ENCODE measurements around a stretch of chr22.

GRCh38 chr22:37936907-37937274 is 16.5 kb downstream of the C22orf23 start:
- PRO-cap, result no peak
- RAMPAGE, long total RNA, 4 experiments, result no peak in any of the 4 experiments

GRCh38 chr22:37998463-37999185 is 14.3 kb upstream of the SOX10 start:
- PRO-cap, result no peak
- RAMPAGE, long total RNA, 4 experiments, result no peak in any of the 4 experiments

DNA sequence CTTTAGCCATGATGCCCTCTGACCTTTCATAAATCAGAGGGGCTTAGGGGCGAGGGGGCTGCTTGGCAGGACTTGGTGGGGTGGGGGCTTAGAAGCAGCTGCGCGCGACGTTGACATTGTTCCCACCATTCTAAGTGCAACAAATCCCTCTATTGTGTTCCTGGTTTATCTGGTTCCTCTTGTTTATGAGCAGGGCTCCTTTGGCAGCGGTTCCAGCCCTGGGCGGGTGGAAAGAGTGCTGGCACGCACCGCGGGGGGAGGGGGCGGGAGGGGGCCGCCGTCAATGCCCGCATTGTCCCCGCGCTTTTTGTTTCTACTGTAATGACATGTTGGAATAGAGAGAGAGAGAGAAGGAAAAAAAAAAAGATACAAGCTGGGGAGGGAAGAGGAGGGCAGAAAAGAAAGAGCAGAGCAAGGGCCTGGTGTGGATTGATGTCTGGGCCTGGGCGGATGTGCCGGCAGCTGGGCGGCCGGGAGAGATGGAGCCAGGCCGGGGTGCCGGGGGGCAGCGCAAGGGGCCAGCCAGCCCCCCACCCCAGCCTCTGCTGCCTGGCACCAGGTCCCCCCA is 32.2 kb upstream of the SOX10 start:
- PRO-cap, result bidirectional peak, plus-strand start at position 395 of the sequence, minus-strand start at position 131 of the sequence
- RAMPAGE, long total RNA, 4 experiments, result no peak in any of the 4 experiments

DNA sequence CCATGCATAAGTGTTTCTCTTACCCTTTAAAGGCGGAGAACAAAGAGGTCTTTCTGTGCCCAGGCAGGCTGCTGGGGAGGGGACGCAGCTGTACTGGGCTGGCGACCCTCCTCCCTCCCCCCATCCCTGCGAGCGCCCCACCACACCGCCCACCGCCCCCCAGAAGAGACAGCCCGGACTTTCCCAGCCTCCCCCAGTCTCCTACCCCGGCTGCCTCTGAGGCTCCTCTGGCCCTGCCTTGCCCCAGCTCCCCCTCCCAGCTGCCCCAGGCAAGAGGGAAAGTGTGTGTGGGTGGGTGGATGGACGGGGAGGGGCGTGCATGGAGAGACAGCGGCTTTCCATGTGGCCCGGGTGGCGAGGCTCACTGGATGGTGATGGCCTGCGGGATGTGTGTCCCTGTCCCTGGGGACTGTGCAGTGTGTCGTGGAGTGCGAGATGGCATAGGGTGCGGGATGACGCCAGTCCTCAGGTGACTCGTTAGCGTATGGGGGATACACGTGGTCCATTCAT is 30.5 kb upstream of the PICK1 start:
- PRO-cap, result no peak
- RAMPAGE, long total RNA, 4 experiments, result no peak in any of the 4 experiments

- PRO-cap, result no peak
- RAMPAGE, long total RNA, 4 experiments, result no peak in any of the 4 experiments
Observed at GRCh38 chr22:38126272-38127132, 16.0 kb upstream of the BAIAP2L2 start.

DNA sequence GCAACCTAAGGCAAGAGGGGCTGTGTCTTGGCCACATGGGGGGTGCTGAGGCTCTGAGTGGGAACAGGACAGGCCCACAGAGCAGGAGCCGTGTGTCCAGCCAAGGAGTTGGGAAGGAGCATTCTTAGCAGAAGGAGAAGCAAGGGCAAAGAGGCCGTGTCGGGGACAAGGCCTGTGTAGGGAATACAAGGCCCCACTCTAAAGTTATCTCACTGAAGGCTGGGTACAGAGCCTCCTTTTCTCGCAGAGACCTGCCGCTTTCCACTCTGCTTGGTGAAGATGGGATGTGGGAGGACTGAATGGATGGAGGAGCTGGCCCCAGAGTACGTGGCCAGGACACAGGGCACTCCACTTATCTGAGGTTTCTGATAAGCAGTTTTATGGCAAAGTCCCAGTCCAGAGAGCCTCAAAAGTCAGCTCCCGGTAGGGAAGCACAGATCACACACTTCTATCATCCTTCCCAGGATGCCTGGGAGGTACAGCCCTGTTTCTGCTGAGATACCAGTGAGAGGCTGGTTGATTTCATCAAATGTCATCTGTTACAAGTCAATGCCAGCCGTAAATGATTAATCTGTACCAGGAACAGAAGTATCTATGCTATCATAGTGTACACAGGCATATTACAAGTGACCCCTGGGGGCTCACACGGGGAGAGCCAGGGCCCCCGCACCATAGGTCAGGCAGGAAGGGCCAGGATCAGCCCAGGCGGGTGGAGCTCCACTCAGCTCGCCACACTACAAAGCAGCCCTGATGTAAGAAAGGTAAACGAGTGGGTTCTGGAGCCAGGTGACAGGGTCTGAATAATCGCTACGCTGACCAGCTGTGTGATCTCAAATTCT is 17.9 kb downstream of the PLA2G6 start:
- PRO-cap, result no peak
- RAMPAGE, long total RNA, 4 experiments, result no peak in any of the 4 experiments

DNA sequence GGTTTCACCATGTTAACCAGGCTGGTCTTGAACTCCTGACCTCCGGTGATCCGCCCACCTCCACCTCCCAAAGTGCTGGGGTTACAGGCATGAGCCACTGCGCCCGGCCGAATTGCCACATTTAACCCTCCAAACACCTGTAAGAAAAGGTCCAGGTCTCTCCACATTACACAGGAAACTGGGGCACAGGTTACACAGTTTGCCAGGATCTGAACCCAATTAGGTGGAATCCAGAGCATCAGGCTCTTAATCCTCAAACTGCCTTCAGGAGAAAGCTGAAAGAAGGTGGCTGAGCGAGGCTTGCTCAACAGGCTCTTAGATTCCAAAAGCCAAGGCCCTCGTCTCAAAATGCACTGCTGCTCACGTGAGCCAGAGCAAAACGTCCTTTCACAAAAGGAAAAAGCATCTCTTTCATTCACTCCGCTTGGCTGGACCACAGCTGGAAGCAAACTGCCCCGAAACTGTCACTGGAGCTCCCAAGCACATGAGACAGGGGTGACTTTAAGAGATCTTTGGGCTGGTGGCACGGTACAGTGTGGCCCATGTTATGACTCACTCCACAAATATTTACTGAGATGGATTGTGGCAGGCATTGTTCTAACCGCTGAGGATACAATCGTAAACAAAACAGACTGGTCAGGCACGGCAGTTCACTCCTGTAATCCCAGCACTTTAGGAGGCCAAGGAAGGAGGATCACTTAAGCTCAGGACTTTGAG is 3.8 kb downstream of the PLA2G6 start:
- PRO-cap, result bidirectional peak, plus-strand start at position 625 of the sequence, minus-strand start at position 317 of the sequence
- RAMPAGE, long total RNA, 4 experiments, result no peak in any of the 4 experiments

- PRO-cap, result bidirectional peak, plus-strand start at chr22:38272277, minus-strand start at chr22:38271964; bidirectional peak, plus-strand start at chr22:38272746, minus-strand start at chr22:38272537
- RAMPAGE, long total RNA, 4 experiments, result no peak in any of the 4 experiments
Observed at GRCh38 chr22:38271820-38272877, 661 bp downstream of the TMEM184B start.

GRCh38 chr22:38398115-38399152 is 56.6 kb downstream of the KCNJ4 start:
- PRO-cap, result bidirectional peak, plus-strand start at chr22:38398488, minus-strand start at chr22:38398492; bidirectional peak, plus-strand start at chr22:38399043, minus-strand start at chr22:38398915
- RAMPAGE, long total RNA, 4 experiments, result start-site peak on the minus strand in 2 of 4 experiments, at chr22:38398868-38398940 at its widest, 23 to 49 reads per replicate

GRCh38 chr22:38431601-38432030 is 23.4 kb downstream of the KCNJ4 start:
- PRO-cap, result no peak
- RAMPAGE, long total RNA, 4 experiments, result no peak in any of the 4 experiments

DNA sequence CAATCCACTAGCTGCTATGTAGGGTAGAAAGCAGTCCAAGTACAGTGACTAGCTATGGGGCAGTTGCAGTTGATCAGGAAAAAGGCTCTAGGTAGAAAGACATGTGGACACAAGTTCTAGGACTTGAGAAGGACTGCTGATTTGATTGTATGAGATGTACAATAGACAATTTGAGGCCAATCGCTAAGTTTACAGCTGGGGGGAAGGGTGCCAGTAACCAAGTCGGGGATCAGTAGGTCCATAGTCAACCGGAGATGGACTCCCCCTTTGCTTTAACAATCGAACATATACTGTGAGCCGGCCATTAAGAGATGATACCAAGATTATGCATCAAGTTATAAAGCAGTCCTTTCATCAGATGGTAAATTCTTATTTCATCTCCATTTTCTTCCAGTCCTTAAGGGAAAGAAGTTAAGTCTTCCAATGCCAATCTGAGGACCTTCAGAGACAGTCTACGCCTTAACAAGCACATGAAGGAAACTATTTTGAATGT is 14.3 kb downstream of the KDELR3 start:
- PRO-cap, result no peak
- RAMPAGE, long total RNA, 4 experiments, result no peak in any of the 4 experiments

DNA sequence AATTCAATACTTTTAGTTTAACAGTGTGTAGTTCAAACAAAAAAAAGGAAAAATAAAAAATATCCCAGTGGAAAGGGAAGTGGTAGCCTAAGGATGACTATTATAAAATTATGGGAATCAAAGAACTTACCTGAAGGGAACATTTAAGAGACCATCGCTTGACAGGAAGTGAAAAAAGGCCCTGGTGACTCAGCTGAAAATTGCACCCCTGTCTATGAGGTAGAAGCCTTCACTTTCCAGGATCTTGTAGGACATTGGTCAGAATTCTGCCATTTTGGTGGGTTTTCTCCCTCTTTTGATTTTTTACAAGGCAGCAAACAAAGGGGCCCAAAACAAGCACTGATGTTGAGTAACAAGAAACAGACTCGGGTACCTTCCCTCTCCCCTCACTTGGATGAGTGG is 15.7 kb downstream of the DDX17 start:
- PRO-cap, result no peak
- RAMPAGE, long total RNA, 4 experiments, result no peak in any of the 4 experiments

- PRO-cap, result no peak
- RAMPAGE, long total RNA, 4 experiments, result no peak in any of the 4 experiments
Observed at GRCh38 chr22:38683502-38684539, 2.1 kb downstream of the TOMM22 start.

DNA sequence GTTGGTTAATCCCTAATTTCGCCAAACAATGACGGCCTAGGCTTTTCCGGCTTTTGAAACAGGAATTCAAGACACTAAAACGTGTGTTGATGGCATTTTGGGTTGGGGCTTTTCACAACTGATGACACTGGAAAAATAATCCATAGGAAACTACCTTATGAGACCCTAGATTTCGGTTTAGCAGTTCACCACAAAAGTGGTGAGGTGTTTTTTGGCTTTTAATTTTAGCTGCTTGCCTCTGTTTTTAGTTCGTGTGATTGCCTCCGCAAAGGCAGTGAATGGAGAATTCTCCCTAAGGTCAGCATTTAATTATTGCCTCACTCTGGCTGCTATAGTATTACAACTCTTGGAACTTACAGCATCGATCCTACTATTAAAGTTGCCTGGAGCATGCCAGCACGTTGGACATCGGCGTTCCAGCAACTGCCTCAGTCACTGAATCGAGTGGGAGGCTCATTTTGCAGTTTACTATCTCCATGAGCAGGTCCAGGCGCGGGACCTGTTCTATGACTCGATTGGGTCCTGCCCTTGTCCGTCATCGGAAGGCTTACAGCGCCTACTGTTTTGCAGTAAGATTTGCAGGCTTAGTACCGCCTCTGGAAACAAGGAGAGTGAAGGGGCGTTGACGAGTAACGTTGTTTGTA is 687 bp upstream of the GTPBP1 start:
- PRO-cap, result bidirectional peak, plus-strand start outside the sequence, minus-strand start at position 437 of the sequence
- RAMPAGE, long total RNA, 4 experiments, result no peak in any of the 4 experiments

GRCh38 chr22:38739465-38739985 is 16.3 kb downstream of the SUN2 start:
- PRO-cap, result no peak
- RAMPAGE, long total RNA, 4 experiments, result no peak in any of the 4 experiments

DNA sequence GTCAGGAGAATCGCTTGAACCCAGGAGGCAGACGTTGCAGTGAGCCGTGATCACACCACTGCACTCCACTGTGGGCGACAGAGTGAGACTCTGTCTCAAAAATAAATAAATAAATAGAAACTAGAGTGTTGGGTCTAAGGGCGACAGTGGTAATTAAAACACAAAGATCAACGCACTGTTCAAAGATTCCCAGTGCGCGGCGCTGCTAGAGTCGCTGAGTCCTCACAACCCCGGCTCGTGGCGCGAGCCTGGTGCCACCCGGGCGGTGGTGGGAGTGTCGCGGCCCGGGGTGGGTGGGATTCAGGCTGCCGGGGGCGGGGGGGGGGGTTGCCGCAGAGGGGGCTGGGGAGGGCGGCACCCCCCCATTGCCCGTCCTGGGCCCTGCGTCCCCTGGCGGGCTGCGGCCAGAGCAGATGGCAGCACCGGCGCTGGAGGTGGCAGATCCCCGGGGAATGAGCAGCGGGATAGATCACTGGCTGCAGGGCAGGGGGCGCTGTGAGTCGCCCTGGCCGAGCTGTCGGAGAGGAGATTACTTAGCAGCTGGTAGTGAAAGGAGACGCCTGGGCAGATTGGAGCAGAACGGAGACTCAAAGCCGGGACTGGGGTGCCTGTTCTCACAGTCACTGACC is 30.3 kb upstream of the APOBEC3A start:
- PRO-cap, result no peak
- RAMPAGE, long total RNA, 4 experiments, result no peak in any of the 4 experiments

GRCh38 chr22:38934812-38935390 is 22.5 kb upstream of the APOBEC3A start:
- PRO-cap, result no peak
- RAMPAGE, long total RNA, 4 experiments, result no peak in any of the 4 experiments

- PRO-cap, result bidirectional peak, plus-strand start at chr22:38947520, minus-strand start at chr22:38947414
- RAMPAGE, long total RNA, 4 experiments, result no peak in any of the 4 experiments
Observed at GRCh38 chr22:38946978-38947709, 10.3 kb upstream of the APOBEC3A start.

GRCh38 chr22:38952345-38952918 is 5.0 kb upstream of the APOBEC3A start:
- PRO-cap, result no peak
- RAMPAGE, long total RNA, 4 experiments, result no peak in any of the 4 experiments

GRCh38 chr22:38963908-38964497 is 6.6 kb downstream of the APOBEC3A start:
- PRO-cap, result unidirectional peak, plus-strand start at chr22:38964186
- RAMPAGE, long total RNA, 4 experiments, result no peak in any of the 4 experiments

Measured in esophagus squamous epithelium (tissue), 4 donors.